ENCODE measurements around a stretch of chr3.

- RRBS, result no CpG with 5 or more reads among the region's 14 CpGs
These were observed 235.5 kb downstream of the OPA1 start for GRCh38 chr3:193828231-193829129.

DNA sequence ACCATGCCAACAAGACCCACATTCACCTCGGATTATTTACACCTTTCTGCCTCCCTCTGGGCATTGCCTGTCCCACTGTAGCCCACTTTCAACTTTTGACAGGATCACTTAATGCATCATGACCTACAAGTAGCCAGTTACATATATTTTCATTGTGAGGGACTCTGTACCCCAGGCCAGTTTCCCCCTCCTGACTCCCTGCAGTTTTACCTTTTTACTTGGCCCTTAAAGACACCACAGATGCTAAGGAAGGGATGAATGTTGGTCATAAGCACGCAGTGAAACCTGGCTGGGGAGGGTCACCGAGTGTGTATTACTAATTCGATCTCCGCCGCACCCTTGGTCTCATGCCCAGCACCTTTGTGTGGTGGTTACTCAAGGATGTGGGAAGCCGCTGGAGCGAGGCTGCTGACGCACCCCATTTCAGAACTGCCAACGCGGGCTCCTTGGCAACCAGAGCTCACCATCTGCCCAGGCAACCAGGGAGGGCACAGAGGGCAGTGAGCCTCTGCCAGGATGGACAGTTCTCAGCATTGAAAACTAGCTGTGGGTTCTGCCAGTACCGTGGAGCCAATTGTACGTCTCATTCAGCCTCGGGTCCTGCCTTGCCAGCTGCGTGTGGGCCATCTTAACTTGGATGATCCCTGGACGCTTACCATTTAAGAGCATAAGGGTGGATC, 238.4 kb downstream of the OPA1 start:
- RRBS, result no CpG with 5 or more reads among the region's 16 CpGs

DNA sequence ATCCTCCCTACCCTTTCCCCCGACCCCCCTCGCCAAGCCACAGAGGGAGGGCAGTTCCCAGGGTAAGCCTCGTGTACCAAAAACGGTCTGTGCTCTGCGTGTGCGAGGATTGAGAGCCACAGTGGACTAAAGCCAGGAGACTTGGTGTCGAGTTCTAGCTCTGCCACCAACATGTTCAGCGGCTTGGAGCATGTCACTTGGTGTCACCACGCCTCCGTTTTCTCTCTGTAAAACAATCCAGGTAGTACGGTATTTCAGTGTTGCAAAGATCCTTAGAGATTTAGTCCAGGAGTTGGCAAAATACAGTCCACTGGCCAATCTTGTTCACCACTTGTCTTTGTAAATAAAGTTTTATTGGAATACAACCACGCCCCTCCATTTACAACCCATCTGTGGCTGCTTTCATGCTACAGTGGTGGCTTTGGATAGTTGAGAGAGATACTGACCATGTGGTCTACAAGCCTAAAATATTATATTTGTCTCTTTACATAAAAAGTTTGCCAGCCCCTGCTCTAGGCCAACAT, 250.1 kb downstream of the OPA1 start:
- RRBS, result no CpG with 5 or more reads among the region's 12 CpGs

- RRBS, result no CpG with 5 or more reads among the region's 7 CpGs
These were observed 254.4 kb downstream of the OPA1 start for GRCh38 chr3:193847264-193848003.

DNA sequence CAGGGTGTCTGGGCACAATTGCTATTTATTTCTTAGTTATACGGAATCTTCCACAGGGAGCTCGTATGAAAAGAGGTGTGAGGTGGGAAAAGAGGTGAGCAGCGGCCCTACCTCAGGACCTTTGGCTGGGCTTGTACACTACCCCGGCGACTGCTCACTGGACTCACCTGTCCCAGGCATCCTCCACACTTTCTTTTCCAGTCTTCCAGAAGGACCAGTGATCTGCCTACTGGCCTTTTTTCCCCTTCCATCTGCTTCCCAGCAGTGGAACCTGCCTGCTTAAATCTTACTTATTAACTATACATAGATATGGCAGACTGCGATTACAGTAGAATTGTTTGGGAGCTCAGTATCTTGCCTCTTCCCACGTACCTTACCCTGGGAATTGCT, 11.9 kb upstream of the HES1 start:
- RRBS, result no CpG with 5 or more reads among the region's 7 CpGs

GRCh38 chr3:194132394-194133417, 3.2 kb upstream of the HES1 start:
- RRBS, result no CpG with 5 or more reads among the region's 6 CpGs

- RRBS, result no CpG with 5 or more reads among the region's 16 CpGs
These were observed 6.2 kb downstream of the HES1 start for GRCh38 chr3:194142005-194142614.

DNA sequence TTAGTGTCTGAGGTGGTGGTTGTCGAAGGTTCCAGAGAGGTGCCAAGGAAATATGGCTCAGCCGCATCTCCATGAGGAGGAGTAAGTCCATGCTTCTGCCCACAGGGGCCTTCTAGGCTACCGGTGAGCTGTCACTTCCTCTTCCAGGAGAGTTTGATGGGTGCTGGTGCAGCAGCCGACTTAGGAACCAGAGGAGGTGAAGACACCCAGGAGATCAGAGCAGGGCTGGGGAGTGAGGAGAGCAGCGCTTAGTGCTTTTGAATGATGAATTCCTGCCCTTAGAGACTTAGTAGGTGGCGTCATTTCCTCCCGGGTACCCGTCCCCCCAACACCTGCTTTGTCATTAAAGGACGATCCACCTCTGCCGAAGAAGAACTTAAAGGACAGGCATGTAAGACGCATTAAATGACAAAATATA, 67.5 kb downstream of the HES1 start:
- RRBS, result no CpG with 5 or more reads among the region's 11 CpGs

GRCh38 chr3:194265143-194266212, 85.7 kb downstream of the CPN2 start:
- RRBS, result 99% methylated on average over 1 of the region's 39 CpGs

GRCh38 chr3:194267323-194267763, 83.8 kb downstream of the CPN2 start:
- RRBS, result no CpG with 5 or more reads among the region's 8 CpGs

DNA sequence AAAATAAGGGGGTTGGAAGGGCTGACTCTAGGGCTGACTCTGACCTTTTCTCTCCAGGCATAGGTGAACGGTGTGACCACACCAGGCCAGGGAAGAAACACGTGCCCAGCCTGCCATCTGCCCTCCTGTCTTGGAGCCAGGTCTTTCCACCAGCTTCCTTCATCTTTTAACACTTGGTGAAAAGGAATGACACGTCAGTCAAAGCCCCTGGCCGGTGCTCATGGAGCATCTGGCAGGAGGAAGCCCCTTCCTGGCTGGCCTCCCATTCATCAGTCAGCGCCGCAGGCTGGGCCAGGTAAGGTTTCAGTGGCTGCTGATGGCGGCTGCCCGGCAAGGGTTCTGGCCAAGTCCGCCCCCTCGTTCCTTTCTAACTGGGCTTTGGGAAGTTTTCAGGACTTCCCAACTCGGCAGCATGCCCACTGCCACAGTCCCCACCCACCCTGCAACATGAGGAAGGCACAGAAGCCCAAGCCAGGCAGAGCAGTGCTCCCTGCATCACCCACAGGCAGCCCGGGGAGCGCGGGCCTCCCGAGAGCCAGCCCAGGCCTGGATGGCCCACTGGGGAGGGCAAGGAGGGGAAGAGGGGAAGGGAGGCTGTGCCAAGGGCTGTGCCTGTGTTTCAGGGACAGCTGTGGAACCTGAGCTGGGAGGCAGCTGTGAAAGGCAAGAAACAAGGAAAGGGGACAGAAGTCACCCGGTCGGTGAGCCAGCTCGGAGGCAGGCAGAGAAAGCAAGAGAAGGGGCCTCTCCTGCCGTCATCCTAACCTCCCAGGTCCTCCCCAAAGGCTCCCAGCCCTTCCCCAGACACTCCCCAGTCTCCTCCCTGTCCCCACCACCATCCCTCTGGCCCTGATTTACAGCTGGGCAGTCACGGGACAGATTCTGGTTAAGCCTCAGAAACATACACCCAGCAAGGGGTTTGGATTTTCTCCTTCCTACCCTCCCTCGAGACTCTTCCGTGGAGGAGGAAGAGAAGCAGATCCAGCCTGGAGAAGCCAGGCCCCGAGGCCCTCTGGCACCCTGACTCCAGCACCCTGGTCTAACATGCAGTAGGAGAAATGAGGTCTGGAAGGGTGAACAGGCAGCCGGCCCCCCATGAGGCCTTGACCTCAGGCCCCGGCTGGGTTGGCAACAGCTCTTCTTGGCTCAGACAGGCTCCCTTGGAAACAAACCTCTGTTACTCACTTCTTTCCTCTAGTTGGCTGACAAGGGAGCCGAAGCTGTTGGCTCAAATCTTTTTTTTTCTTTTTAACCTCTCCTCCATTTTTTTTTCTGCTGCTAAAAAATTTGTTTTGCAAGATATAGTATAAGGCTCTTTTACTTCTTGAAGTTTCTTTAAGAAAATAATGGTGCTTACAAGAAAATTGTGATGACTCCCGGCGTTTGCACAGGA, 73.8 kb downstream of the CPN2 start:
- RRBS, result 60% methylated on average over 1 of the region's 28 CpGs

- RRBS, result no CpG with 5 or more reads among the region's 9 CpGs
These were observed 37.5 kb downstream of the CPN2 start for GRCh38 chr3:194313589-194313993.

DNA sequence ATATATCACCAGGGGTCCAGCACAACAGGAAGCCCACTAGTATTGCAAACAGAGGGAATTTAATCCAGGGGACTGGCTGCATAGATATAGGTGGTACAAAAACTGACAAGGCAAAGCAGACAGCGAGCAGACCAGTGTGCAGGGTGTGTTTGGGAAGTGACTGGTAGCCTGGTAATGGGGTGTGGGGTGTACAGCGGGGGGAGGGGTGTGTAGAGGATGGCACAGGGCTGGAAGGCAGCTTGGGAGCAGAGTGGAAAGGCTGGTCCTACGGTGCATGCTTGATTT, 29.5 kb downstream of the CPN2 start:
- RRBS, result no CpG with 5 or more reads among the region's 3 CpGs

GRCh38 chr3:194397975-194398406, 1.1 kb downstream of the GP5 start:
- RRBS, result no CpG with 5 or more reads among the region's 34 CpGs

GRCh38 chr3:194481175-194482336, 5.2 kb downstream of the ATP13A3 start:
- RRBS, result no CpG with 5 or more reads among the region's 5 CpGs

GRCh38 chr3:194488388-194488643, 1.5 kb upstream of the ATP13A3 start:
- RRBS, result no CpG with 5 or more reads among the region's 1 CpG

DNA sequence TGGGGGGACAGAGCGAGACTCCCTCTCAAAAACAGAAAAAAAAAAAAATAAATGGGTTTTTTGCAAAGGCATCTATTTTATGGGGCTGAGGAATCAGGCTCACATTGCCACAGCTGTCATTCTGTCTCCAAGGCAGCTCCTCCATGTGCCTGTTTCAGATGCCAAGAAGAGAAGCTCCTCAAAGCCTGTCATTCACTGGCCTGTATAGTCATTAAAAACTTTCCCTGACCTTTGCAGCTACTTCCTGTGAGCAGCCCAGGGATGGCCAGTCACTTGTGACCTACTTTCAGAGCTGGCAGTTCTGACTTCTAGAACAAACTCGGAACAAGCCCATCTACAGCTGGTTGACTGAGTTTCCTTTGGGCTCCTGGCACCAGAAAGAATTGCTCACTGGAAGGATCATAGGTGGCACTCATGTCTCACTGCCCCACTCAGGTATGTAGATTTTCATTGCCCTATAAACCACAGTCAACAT, 10.9 kb upstream of the ATP13A3 start:
- RRBS, result no CpG with 5 or more reads among the region's 2 CpGs

DNA sequence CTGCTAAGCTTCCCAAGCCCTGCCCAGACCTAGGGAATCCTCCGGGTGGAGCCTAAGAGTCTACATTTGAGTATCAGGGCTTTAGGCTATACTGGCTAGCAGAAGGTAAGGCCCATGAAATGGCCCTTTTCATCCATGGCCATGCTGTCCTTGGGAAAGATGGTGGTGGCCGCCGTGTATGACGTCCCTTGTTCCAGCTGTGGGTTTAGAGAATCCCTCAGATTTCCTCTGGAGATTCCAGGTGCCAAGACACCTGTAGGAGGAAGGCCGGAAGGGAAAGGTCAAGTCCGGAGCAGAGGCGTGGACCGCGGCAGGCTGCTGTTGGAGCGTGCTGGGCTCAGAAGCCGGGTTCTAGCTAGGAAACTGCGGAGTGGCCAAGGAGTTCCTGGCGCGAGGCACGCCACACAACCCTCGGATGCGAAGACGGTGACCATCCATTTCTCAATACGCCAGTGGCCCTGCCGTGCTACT, 50.8 kb downstream of the TMEM44 start:
- RRBS, result 98% methylated on average over 6 of the region's 20 CpGs

DNA sequence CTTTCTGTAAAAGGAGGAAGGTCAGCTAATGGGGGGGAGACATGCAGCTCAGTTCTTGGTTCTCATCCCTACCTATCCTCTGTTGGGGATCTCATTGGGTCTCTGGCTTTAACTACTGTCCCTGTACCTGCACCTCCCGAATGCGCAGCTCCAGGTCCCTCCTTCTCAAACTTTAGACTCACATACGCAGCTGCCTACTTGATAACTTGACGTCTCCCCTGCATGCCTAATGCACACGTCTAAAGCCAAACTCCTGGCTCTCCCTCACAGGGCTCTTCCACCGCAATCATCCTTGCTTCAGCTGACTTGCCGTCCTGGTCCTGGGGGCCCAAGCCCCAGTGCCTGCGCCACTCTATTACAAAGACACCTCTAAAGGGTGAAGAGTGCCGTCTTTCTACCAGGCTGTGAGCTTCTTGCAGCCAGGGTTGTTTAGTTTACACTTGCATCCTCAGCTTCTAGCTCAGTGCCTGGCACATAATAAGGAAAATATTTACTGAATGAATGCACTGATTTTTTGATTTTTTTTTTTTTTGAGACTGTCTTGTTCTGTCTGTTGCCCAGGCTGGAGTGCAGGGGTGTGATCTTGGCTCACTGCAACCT, 6.0 kb upstream of the TMEM44 start:
- RRBS, result no CpG with 5 or more reads among the region's 9 CpGs

DNA sequence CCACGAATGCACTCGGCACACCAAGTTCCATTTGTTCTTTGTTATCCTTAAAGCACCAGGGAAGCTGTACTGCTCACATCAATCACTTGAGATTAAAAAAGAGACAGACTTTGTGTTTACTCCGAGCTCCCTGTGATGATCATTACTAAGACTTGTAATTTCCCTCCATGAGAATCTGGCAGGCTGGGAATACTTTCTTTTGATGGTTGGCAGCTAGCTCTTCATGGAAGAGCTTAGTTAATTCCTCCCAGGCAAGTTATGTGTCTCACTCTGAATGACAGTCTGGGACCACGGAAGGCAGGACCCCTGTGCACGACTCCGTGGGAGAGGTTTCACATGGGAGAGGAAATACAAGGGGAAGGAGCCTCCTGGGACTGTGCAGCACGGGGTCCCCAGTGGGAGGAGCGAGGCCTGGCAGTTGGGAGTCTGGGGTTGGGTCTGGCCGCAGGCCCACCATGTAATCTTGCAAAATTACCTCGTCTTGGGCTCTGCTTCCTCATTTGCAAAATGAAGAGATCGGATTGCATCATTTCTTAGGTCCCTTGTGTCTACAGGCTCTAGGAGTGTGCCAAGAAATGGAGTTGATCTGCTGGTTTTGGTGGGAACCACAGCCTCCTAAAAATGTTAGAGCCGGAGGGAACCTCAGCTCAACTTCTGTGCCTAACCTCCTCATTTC, 268.1 kb downstream of the XXYLT1 start:
- RRBS, result no CpG with 5 or more reads among the region's 12 CpGs